NCI-H460 (cell line): ENCODE data around the gene CHIT1.

GRCh38 chr1:203199829-203200633 lies 13.5 kb upstream of the CHI3L1 start:
RAMPAGE:
- cytosol, long total RNA, result no peak
- long total RNA, result no peak
- nucleus, long total RNA, result no peak

GRCh38 chr1:203229419-203230011 lies at the start of gene CHIT1:
Gene CHIT1, minus strand, starts transcription at chr1:203229673.
RAMPAGE:
- cytosol, long total RNA, result no peak
- long total RNA, result no peak
- nucleus, long total RNA, result no peak

RAMPAGE:
- cytosol, long total RNA, result no peak
- long total RNA, result no peak
- nucleus, long total RNA, result no peak
Measured at GRCh38 chr1:203277925-203279033, 27.0 kb upstream of the BTG2 start.

RAMPAGE:
- cytosol, long total RNA, result no peak
- long total RNA, result no peak
- nucleus, long total RNA, result no peak
Measured at GRCh38 chr1:203287883-203288312, 17.4 kb upstream of the BTG2 start.

DNA sequence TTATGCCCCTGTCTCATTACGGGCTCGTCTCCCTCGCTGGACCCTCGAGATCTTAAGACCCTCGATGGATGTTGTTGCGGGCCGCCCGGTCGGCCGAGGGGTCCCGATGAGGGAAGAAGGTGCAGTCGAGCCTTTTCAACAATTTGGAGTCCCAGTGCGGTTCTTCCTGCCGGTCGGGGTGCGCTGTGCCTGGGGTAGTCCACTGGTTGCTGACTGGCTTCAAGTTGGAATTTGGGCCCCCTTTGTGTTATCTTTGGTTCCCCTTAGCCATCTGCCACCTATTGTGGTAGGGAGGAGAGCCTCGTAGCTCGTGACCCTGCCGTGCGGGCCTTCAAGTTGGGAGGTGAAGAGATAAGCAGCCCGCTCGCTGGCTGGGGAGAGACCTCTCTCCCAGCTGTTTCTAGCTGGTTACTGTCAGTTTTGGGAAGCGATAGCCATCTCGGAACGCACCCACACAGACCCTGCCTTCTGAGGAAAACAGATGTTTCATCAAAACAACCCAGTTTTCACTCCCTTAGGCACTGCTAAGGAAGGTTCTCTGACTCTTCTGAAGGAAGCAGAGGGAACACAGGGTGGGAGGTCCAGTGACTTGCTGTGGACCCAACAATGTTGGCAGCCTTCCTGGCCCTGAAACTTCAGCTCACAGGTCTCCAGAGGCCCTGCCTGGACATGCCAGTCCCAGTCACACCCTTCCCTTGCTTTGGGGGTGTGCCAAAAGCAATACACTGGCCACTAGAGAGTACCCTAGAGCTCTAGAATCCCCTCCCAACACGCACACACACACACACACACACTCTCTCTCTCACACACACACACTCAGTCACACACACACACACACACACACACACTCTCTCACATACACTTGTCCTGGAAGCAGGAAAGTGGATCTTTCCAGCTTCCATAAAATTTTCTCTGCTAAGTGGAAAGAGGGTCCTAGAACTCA lies 980 bp downstream of the BTG2 start:
RAMPAGE:
- cytosol, long total RNA, result no peak
- long total RNA, result no peak
- nucleus, long total RNA, result no peak

DNA sequence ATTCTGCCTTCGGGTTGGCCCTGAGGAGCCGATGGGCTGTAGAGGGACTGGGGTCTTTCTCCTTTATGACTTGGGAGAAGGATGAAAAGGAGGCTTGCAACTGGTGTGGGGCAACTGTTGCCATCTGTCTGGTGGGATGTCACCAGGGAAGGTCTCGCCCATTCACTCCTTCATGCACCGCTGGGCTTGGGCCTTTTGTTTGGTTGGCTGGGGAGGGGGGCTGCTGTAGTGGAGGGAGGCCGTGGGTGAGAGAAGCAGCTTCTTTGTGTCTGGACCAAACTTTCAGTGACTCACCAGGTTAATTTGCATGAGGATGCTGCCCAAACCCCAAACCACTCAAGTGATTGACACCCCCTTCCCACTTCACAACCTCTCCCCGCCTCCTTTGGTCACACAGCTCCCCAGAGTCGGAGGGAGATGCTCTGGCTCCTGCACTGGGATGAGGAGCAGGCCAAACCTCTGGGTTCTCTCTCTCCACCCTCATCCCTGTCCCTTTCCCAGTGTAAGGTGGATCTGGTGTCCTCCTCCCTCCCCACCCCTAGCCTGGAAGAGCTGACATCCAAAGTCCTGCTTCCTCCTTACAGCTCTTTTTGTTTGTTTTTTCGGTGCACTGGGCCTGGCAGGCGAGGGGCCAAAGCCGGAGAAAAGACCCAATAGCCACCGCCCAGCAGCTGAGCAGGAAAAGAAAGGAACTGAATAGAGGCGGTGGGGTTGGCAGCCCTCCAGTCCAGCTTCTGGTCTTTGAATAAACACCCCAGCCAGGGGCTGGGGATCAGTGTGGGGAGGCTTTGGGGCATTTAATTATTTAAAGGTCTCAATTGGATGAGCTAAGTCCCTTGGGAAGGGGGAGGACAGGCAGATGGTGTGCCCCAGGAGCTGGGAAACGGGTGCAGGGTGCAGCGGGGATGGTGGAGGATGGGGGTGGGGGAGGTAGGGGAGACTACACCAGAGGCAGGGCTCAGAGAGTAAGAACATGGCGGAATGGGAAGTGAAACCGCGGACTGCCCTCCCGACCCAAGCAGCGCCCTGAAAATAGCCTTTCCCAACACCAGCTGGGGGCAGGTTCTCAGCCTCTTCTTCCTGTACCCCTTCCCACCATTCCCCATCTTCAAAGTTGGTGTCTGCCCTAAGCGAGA lies 20.0 kb downstream of the BTG2 start:
RAMPAGE:
- cytosol, long total RNA, result no peak
- long total RNA, result no peak
- nucleus, long total RNA, result no peak

RAMPAGE:
- cytosol, long total RNA, result no peak
- long total RNA, result no peak
- nucleus, long total RNA, result no peak
Measured at GRCh38 chr1:203428260-203429553, 46.9 kb upstream of the PRELP start.

RAMPAGE:
- cytosol, long total RNA, result no peak
- long total RNA, result no peak
- nucleus, long total RNA, result no peak
Measured at GRCh38 chr1:203463475-203464075, 12.0 kb upstream of the PRELP start.

RAMPAGE:
- cytosol, long total RNA, result no peak
- long total RNA, result no peak
- nucleus, long total RNA, result no peak
Measured at GRCh38 chr1:203511587-203512264, 17.8 kb downstream of the OPTC start.

GRCh38 chr1:203536744-203537482 lies 43.0 kb downstream of the OPTC start:
RAMPAGE:
- cytosol, long total RNA, result no peak
- long total RNA, result no peak
- nucleus, long total RNA, result no peak

DNA sequence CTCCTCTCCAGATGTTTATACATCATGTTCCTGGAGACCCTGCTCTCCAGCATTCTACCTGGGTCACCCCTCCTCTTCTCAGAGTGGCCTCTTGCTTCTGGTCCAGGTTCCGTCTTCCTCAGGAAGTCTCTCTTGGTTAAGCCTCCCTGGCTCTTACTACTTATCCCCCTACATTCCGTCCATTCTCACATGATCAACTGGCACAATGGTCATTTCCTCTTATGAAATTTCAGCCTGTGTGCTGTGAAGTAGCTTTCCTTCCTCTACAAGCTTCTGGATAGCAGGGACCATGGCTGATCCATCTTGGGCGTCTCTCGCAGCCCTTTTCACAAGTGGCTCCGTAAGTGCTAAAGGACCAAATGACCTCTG lies 33.9 kb upstream of the ATP2B4 start:
RAMPAGE:
- cytosol, long total RNA, result no peak
- long total RNA, result no peak
- nucleus, long total RNA, result no peak

DNA sequence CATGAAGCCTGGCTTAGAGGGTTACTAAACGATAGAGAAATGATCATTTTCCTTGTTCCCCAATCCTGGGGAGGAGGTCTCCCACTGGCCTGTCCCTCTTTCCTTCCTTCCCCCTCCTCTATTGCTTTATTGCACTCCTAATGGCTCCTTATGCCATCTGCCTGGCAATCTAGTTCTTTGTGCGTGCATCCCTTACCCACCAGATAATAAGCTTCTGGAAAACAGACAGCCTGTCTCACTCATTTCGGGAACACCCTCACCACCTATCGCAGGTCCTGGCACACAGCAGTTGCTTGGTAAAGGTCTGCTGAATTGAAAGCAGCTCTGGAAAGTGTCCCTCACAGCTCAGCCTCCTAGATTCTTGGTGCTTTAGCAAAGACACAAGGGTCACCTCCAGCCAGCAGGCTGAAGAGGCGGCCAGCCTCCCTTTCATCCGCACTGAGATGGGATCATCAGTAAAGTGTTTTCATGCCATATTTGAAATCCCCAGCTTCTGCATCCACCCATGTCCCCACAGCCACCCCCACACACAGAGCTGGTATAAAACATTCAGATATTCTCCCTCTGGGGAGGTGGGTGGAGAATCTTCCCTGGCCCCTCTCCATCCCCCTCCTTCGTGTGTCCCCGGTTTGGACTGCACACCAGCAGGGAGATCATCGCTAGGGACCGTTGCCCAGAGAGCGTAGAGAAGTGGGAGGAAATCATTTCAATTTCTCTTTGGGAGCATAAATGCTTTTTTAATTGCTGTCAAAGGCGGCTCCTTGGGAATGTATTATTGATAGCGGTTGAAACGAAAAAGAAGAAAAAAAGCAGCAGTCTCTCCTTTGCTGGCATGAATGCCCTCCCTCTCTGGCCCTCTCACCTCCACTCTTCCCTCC lies 29.1 kb upstream of the ATP2B4 start:
RAMPAGE:
- cytosol, long total RNA, result no peak
- long total RNA, result no peak
- nucleus, long total RNA, result no peak

DNA sequence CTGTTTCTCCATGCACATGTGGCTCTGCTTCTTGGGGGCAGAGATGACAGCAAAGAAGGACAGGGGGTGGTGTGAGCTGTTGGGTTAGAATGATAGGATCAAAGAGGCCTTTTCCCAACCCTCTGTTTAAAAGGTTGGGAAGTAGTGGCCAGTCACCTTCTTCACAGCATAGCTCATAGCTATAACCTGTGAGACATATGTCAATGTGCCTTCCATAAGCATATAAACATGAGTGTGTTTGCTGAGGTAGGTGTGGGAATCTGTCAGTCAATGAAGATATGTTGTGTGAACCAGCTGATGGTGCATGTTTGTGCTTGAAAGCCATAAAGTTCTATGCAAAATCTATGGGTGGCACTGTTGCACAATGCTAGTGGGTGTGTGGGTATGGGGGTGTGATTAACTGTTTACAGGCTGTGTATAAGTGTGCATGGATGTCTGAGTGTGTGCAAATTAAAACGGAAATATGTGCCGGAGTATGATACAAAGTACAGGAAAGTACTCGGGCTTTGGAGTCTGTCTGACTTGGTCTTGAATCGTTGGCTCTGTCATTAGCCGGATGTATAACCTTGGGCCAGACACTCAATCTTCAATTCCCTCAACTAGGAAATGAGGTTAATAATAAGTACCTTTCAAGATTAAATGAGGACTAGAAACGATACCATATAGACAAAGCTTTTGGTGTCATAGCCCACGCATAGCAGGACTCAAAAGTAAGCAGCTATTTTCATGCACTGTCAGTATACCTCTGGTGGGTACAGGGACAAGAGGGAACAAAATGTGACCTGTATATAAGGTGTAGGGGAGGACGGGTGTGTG lies 960 bp upstream of the ATP2B4 start:
RAMPAGE:
- cytosol, long total RNA, result no peak
- long total RNA, result no peak
- nucleus, long total RNA, result no peak

RAMPAGE:
- cytosol, long total RNA, result no peak
- long total RNA, result no peak
- nucleus, long total RNA, result no peak
Measured at GRCh38 chr1:203699379-203699876, 65.6 kb upstream of the LAX1 start.

DNA sequence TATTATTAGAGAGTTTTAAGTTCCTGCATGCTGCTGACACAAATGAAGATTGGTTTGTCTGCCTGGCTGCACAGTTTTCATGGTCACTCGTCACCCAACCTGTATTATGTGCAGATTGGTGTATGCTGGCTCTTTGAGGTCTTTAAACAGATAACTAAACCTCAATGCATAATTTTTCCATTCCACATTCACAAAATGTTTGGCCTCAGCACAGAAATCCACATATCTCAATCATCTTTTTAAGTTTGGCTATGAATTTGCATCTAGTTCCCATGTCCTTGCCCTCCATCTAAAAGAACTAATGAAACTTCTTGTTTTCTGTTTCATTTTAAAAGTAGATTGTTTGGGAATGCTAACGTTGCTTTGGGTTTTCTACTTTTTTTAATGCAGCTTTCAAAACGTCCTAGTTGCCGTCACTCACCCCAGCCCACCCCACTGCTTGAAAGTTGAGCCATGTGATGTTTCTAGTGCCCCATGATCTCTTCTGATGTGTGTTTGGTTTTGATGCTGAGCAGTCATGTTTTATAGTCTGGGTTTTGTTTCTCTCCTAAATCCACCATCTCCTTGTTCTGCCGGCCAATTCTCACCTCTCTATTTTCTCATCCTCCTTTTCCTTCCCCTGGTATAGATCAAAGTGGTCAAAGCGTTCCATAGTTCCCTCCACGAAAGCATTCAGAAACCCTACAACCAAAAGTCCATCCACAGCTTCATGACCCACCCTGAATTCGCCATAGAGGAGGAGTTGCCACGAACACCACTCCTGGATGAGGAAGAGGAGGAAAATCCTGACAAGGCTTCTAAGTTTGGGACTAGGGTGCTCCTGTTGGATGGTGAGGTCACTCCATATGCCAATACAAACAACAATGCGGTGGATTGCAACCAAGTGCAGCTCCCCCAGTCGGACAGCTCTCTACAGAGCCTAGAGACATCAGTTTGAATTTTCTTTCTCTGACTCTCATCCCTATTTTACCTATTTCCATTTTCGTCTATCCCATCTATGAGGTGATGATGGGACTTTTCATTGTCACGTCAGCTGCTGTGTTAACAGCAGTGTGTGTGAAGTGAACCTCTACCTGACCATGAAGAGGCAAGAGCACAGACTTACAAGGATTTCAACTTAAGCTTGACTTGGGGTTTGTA lies 25.7 kb upstream of the LAX1 start:
RAMPAGE:
- cytosol, long total RNA, result no peak
- long total RNA, result no peak
- nucleus, long total RNA, result no peak

DNA sequence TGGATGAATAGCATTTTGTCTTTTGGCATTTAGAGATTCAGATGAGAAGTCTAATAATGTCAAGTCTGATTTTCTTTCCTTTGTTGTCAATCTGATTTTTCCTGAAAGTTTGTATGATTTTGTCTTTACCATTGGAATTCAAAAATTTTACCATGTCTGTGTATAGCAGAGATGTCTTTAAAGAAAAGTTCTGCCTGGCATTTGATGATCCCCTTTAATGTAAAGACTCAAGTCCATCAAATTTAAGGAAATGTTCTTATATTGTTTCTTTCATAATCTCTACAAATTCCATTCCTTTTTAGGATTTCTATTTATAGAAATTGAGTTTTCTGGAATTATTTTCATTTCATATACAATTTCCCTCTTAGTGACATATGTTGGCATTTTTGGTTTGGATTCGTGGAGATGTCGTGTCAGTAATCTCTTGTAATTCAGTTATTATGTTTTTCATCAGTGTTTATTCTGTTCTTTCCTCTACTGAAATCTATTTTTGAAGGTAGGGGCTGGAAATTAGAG lies 12.9 kb downstream of the ZBED6 start:
RAMPAGE:
- cytosol, long total RNA, result no peak
- long total RNA, result no peak
- nucleus, long total RNA, result no peak

DNA sequence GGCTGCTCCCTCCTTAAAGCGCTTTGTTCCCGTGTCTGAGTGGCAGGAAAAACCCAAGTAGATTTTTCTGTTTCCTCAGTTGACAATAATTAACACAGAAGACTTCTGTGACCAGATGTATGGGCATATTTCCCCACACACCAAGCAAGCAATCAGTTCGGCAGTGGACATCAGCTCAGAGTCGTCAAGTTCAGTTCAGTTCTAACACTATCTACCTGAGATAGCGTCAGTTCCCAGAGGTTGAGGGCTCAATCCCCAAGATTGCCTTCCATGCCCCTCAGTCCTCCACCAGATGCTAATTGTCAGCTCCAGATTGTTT lies 4.0 kb downstream of the SNRPE start:
RAMPAGE:
- cytosol, long total RNA, result no peak
- long total RNA, result no peak
- nucleus, long total RNA, result no peak

GRCh38 chr1:204041813-204042169 lies 31.1 kb upstream of the SOX13 start:
RAMPAGE:
- cytosol, long total RNA, result no peak
- long total RNA, result no peak
- nucleus, long total RNA, result no peak

RAMPAGE:
- cytosol, long total RNA, result no peak
- long total RNA, result no peak
- nucleus, long total RNA, result no peak
Measured at GRCh38 chr1:204073821-204074166, 879 bp downstream of the SOX13 start.

DNA sequence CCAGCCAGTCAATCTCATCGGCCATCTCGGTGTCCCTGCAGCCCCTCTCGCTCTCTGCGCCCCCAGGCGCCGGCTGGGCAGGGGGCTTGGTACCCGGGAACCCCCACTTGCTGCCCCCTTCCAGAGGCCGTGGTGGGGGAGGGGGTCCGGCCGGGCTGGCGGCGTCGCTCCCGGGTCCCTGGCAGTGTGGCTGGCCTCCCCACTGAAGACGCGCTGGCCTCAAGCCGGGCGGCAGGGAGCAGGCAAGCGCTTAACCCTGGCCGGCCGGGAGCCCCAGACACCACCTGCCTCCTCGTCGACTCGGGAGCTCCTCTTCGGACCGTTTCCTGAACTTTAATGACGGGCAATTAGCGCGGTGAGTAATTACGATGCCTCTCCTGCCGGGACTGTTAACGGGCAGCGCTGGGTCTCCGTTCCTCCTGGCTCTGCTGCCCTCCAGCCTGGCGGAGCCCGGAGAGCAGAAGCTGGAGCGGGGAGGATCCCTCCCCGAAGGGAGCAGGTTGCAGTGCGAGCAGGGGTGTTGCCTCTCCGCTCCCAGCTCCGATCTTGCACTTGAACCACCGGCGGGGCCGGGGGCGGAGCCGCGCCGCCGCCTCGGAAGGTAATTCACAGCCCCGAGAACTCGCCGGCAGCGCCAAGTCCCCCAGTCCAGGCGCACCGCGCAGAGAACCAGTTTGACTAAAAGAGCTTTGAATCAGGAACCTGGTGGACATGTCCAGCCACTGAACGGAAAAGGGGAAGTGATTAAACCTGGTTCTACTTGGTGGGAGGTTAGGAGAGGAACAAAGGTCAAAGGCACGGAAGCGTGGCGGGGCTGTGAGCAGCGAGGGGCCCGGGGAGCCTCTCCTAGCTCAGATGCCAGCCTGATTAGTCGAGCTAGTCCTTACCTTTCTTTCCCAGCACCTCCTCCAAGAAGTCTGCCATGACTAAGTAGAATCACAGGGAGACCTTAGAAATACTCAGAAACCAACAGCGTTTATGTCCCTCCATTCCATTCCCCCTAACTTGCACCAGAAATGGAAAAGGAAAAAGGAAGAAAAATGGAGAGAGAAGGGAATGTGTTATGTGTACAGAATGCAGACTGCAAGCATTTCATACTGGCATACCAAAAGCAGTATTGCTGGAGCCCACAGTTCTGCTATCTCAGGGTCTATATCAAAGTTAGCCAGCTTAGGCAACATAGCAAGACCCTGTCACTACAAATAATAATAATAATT lies 18.3 kb upstream of the PLEKHA6 start:
RAMPAGE:
- cytosol, long total RNA, result no peak
- long total RNA, result no peak
- nucleus, long total RNA, result no peak